CD14-positive monocyte (primary cell): ENCODE measurements around a stretch of chr3.

GRCh38 chr3:58841973-58842257 is 175.3 kb upstream of the FAM3D start:
- CAGE, long polyA plus RNA = no peak

- CAGE, long polyA plus RNA = no peak
Measured at GRCh38 chr3:58899764-58900028, 150.1 kb downstream of the CFAP20DC start.

- CAGE, long polyA plus RNA = no peak
Measured at GRCh38 chr3:59017160-59017761, 32.6 kb downstream of the CFAP20DC start.

GRCh38 chr3:59368452-59368870 is 318.6 kb upstream of the CFAP20DC start:
- CAGE, long polyA plus RNA = no peak

DNA sequence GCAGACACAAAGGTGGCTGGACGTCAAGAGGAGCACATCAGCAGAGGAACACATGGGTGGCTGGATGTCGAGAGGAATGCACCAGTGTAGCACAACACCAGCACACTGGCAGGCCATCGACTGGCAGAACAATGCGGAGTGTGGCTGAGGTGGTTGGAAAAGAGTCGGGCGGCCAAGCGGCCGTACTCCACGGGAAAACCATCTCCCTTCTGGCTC is 335.3 kb upstream of the CFAP20DC start:
- CAGE, long polyA plus RNA = no peak

GRCh38 chr3:60804826-60805106 is 446.5 kb downstream of the FHIT start:
- CAGE, long polyA plus RNA = no peak

DNA sequence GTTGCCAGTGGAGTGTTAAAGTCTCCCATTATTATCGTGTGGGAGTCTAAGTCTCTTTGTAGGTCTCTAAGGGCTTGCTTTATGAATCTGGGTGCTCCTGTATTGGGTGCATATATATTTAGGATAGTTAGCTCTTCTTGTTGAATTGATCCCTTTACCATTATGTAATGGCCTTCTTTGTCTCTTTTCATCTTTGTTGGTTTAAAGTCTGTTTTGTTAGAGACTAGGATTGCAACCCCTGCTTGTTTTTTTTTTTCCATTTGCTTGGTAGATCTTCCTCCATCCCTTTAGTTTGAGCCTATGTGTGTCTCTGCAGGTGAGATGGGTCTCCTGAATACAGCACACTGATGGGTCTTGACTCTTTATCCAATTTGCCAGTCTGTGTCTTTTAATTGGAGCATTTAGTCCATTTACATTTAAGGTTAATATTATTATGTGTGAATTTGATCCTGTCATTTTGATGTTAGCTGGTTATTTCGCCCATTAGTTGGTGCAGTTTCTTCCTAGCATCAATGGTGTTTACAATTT is 287.2 kb downstream of the FHIT start:
- CAGE, long polyA plus RNA = no peak

DNA sequence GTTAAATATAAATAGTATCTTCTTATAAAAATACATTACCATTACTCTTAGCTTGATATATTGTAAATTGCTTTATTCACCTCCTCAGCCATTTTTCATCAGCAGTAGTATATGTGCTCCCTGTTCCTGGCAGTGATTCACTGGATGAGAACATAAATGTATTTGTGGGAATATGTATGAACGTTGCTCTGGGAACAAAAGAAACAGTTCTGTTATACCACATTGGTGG is 284.3 kb downstream of the FHIT start:
- CAGE, long polyA plus RNA = no peak

DNA sequence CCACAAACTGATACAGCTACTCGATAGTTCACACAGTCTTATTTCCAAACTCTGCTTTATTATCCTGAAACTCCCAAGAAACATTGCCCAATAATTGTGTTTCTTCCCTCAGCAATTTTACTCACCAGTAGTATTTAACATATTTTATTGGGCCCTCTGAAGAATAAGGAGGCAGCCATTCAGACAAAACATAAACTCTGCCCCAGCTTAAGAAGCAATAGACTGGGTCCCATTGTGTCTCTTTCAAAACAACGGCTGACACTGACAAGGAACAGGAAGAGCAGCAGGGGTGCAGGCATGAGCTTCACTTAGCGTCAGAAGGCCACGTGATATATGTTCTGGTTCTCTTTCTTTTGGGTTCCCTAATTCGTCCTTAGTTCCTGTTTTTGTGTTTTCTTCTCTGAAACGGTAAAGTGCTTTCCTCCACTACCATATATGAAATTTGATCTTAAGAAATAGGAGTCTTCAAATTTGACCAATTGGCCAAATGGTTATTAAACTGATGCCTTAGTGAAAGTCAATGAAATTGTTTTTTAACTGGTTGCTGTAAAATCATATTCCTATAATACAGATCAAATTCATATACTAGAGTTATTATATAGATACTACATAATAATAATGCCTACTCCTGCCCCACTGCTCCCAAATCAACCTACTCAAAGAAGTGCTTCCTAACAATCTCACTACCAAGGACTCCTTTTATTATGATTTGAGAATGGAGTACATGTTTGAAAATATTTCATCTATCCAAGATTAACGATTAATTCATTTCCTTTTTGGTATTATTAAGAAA is 242.1 kb downstream of the FHIT start:
- CAGE, long polyA plus RNA = no peak

DNA sequence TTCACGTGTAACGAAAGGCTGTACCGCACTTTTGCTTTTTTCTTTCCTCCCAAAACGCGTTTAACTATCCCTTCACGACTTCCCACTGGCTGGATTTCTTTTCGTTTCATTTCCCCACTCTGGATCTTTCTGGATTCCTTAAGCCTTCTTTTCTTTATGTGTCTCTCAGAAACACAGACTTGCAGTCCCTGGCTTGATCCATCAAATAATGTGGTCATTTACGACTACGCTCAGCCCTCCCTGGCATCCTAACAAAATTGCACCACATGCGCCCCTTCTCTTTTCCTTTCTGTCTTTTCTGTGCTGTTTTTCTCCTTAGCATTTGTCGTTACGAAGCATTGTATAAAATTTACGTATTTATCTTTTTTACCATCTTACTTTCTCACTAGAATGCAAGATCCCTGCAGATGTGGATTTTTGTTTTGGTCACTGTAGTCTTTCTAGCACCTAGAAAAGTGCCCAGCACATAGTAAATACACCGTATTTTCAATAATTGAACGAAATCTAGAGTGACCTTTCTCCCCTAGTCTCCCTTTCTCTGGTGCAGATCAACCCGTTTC is 540 bp upstream of the FHIT start:
- CAGE, long polyA plus RNA = no peak

DNA sequence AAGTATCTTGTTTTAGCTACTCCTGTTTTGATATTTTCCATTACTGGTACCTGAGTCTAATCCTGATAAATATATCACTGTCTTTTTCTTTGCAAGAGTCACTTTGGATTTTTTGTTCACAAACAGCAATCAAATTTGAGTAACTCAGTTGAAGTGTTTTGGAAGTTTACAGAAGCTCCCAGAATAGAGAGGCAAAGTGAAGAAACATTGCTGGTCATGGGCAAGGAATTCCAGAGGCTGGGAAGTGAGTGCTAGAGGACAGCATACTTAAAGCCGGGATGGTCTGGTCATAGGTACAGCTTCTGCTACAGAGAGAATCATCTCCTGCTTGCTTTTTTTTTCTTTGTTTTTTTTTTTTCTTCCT is 153.4 kb downstream of the PTPRG start:
- CAGE, long polyA plus RNA = no peak

GRCh38 chr3:61780300-61780776 is 219.0 kb downstream of the PTPRG start:
- CAGE, long polyA plus RNA = no peak

GRCh38 chr3:61847748-61848531 is 286.6 kb downstream of the PTPRG start:
- CAGE, long polyA plus RNA = no peak

GRCh38 chr3:61850801-61851578 is 289.6 kb downstream of the PTPRG start:
- CAGE, long polyA plus RNA = no peak

DNA sequence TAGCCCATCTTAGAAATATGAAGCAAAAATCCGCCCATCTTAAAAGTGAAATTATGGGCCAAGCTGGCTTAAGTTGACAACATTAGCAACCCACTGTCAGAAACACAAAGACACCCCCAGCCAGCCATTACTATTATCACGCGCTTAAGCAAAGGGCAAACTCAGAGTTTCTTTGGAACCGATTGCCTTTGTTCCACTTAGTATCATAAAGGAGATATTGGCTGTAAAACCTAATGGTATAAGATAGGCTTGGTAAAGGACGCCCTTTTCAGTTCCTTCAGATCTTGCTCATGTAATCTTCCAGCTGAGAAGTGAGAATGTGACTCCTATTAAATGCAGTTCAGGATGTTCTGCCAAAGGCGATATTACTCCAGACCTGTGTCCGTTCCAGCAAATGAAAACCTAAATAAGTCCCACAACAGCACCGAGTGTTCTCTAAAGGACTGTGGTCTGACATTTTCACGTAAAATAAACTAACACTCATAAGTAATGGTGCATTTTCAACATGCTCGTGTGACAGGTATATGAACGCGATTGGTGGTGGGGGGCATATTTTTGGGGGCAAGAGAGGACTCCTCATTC is 221.8 kb upstream of the C3orf14 start:
- CAGE, long polyA plus RNA = no peak

GRCh38 chr3:62950160-62950675 is 75.0 kb upstream of the CADPS start:
- CAGE, long polyA plus RNA = no peak

DNA sequence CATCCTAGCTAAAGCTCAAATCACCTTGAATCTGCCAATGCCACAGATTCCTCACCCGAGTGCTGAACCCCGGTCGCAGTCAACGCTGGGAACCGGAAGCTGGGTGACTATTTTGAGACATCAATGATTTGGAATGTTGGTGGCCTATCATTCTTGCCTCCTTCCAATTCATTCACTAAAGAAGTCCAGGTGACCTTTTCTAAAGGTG is 74.8 kb upstream of the SYNPR start:
- CAGE, long polyA plus RNA = no peak

- CAGE, long polyA plus RNA = no peak
Measured at GRCh38 chr3:63217402-63217838, 60.7 kb upstream of the SYNPR start.

DNA sequence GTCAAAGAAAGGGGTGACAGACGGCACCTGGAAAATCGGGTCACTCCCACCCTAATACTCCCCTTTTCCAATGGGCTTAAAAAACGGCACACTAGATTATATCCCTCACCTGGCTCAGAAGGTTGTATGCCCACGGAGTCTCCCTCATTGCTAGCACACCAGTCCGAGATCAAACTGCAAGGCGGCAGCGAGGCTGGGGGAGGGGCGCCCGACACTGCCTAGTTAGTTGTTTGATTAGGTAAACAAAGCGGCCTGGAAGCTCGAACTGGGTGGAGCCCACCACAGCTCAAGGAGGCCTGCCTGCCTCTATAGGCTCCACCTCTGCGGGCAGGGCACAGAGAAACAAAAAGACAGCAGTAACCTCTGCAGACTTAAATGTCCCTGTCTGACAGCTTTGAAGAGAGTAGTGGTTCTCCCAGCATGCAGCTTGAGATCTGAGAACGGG is 7.0 kb upstream of the SNTN start:
- CAGE, long polyA plus RNA = no peak

- CAGE, long polyA plus RNA = no peak
Measured at GRCh38 chr3:63925169-63926093, 61.8 kb downstream of the ATXN7 start.